Spinal cord (tissue), 3 donors: ENCODE data around the genes SBK1, IL27, RABEP2 and SPN.

DNA sequence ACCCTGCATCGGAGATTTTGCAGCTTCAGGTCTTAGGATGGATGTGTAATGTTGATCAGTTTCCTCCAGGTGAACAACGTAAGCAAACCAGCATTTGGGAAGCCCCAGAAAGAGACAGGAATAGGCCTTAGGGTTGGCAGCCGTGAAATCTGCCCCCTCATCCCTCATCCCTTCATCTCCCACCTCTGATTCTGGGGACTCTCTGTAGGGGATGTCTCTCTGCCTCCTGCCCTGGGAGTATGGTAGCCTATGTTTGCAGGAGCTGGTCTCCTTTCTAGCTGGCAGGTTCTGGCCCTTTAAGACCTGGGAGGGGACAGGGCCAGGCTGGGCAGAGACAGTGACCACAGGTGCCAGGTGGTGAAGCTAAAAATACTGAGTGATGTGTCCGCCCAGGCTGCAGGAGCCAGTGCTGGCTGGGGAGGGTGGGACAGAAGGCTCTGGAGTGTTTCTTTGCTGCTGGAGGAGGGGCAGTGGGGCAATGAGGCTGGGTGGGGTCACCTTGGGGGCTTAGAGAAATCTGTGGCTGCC is 30.6 kb upstream of the SBK1 start:
- PRO-cap, result no peak
- RAMPAGE, long total RNA, result no peak

GRCh38 chr16:28292266-28292919 is at the start of gene SBK1:
SBK1 (plus strand) TSS chr16:28292525.
- PRO-cap, result no peak
- RAMPAGE, long total RNA, result no peak

DNA sequence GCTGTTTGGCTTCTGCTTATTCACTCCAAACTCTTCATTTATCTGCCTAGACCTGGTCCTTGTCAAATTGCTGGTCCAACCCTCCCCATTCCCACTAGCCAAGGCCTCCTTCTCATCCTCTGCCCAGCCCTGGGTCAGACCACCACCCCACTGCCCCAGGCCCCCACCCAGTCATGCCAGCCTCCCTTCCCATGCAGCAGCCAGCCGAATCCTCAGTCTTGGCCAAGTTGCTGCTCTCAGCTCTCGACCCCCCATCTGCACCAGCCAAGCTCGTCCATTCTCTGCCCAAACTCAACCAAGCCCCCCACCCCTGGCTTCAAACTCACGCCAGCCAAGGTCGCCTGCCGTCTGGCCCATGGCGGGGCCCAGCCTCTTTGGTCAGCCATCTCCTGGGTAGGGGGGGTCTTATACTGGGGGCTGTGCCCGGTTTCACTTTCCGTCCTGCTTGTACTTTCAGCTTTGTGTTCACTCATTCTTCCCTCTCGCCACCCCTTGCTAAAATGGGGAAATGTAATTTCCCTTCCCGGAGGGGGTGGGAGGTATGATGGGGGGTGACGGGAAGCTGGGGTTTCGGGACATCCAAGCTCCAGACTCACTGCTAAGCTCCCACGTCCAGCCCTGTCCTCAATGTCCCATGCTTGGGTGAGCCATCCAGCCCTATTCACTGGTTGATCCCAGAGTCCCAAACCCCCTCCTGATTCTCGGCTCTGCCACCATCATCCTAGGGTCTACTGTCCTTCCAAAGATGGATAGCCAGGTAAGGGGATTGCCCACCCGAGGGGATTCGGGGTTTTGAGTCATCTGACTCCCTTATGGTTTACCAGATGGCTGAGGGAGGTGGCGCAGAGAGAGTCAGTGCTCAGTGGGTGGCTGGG is at the start of gene IL27:
Gene IL27, minus strand, starts transcription at position 380 of the 875 bp plus-strand sequence.
- PRO-cap, result no peak
- RAMPAGE, long total RNA, result no peak

DNA sequence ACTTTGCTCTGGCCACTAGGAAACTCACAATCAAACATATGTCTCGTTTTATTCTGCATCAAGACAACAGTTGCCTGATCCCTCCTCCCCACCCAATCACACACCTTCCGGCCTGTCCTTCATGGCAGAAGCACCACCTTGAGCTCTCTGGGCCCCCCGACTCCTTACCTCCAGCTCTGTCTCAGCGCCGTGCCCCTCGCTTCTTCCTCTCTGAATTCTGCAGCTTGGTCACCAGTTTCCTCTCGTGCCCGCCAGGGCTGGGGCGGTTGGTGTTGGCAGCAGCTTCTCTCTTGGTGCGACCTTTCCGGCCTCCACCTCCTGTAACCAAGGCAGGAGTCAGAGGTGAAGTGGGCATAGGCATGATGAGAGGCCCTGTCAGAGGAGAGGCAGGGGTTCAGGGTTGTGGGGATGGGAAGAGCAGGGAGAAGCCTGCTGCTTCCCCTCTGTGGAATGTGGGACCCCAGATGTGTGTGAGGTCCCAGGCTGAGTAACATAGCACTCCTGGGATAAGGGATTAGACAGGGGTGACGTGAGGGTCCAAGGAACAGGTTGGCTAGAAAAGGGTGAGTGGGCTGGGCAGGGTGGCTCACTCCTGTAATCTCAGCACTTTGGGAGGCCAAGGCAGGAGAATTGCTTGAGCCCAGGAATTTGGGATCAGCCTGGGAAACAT is 801 bp downstream of the NUPR1 start:
- PRO-cap, result no peak
- RAMPAGE, long total RNA, result no peak

GRCh38 chr16:28572999-28573430 is 19.3 kb downstream of the SGF29 start:
- PRO-cap, result no peak
- RAMPAGE, long total RNA, result no peak

DNA sequence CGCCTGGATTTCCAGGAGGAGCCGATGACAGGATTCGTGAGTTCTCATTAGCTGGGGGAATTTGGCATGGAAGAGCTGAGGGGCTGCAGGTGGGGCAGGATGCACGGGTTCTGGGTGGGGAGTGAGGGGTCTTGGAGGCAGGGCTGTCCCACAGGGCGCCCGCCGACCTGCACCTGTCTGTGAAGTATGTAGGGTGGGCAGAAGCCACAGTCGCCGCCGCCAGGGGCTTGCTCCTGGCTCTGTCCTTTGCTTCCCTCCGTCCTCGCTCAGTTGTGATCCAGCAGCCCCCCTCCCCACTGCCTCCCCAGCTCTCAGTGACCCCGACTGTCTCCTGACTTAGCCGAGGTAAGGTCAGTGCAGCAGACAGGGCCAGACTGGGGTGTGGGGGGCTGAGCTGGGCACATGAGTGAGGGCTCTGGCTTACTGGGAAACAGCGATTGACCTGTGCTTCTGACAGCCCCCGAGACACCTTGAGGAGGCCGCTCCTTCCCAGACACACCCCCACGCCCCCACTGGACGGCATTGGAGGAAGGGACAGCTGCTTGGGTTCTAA is 9.9 kb downstream of the TUFM start:
- PRO-cap, result no peak
- RAMPAGE, long total RNA, result no peak

DNA sequence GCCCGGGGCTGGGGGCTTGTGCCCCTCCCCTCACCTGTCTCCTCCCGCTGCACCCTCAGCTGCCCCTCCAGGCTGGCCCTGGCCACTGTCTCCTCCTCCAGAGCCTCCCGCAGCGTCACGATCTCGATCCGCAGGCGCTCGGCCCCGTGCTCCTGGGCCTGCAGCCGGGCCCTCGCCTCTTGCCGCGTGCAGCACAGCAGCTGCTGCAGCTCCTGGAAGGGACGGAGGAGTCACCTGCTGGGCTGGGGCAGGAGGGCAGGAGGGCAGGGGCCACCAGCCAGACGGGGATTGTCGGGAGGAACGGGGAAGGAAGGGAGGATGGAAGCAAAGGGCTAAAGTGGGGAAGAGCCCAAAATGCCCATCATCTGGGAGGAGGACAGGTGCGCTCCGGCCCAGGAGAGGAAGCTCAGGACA is 19.0 kb downstream of the RABEP2 start:
- PRO-cap, result no peak
- RAMPAGE, long total RNA, result no peak

DNA sequence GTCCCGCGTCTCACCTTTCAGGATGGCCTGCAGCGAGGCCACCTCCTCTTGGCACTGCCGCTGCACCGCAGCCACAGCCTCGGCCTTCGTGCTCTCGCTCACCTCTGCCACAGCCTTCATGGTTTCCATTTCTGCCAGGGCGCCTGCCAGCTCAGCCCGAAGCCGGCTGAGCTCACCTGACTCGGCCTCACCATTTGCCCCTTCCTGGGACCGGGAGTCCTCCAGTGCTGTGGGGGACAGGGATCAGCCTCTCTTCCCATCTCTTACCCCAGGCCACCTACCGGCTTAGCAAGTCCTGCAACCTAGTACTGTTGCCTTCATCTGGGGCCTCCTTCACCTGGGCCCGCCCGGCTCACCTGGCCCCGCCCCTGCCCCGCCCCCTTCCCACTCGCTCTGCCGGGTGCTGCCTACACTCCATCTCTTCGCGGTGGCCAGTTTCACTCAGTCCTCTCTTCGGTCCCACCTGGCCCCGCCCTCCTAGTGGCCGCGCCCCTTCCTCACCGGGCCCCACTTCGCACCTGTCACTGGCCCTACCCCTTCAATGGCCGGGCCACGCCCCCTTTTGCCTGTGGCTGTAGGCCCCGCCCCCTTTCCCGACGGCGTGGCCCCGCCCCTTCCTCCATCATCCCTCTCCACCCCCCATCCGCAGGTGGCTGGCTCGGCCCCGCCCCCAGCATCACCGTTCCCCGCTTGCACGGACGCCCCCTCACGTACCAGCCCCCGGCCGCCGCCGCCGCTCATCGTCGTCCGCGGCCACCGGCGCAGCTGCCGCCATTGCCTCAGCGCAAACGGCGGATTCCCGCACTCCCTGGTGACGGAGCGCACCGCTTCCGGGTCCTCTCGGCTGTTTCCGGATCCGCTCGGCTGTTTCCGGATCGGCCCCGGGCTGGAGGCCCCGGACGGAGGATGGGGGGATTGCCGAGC is at the start of gene RABEP2:
Gene RABEP2, minus strand, starts transcription at position 850 of the 924 bp plus-strand sequence.
- PRO-cap, result no peak
- RAMPAGE, long total RNA, result no peak

- PRO-cap, result no peak
- RAMPAGE, long total RNA, result no peak
Observed at GRCh38 chr16:28930596-28931247, 1.0 kb upstream of the CD19 start.

GRCh38 chr16:28932708-28932907 is 837 bp downstream of the CD19 start:
- PRO-cap, result no peak
- RAMPAGE, long total RNA, result no peak

DNA sequence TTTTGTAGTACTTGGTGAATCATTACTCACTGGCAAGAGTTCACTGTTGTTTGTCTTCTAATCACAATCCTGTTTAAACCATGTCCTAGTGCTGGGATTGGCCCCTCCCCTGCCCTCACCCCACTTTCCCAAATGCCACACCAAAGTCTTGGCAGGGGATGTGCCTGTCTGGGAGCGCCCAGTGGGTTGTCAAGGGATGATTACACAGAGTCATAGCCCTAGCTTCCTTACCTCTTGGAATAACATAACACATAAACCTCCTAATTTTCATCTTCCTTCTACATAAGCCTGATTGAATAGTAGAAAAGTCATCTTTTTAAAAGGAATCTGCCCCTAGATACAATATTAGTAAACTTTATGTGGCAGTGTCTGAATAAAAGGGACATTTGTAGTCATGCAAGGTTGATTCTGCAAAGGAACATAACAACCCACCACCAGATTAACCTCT is 187.6 kb downstream of the LAT start:
- PRO-cap, result no peak
- RAMPAGE, long total RNA, result no peak

DNA sequence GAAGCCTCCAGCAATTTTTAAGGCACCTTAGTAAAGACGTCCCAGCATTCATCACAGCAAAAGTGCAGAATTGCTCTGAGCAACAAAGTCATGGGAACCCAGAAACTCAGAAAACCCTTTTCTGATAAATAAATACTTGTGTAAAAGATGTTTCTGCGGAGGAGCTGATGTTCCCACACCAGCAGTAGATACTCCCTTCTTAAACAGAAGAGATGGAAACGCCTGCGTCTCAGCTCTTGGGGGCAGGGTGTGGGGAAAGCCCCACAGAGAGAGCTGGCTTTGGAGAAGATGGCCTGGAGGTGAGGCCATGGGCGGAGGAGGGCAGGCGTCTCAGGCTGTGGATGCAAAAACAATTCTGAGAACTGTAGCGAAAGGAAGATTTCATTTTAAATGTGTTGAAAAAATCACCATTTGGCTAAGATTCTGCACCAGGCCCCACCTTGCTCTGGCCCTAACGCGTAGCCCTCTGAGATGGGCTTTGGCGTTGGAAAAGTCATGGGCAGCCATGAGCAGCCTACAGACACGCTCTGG is 201.0 kb downstream of the LAT start:
- PRO-cap, result no peak
- RAMPAGE, long total RNA, result no peak

GRCh38 chr16:29186548-29187202 is 201.8 kb downstream of the LAT start:
- PRO-cap, result no peak
- RAMPAGE, long total RNA, result no peak

- PRO-cap, result no peak
- RAMPAGE, long total RNA, result no peak
Observed at GRCh38 chr16:29231145-29231733, 175.3 kb downstream of the NPIPB11 start.

GRCh38 chr16:29262662-29263149 is 143.8 kb downstream of the NPIPB11 start:
- PRO-cap, result no peak
- RAMPAGE, long total RNA, result no peak

GRCh38 chr16:29300220-29300695 is 106.3 kb downstream of the NPIPB11 start:
- PRO-cap, result no peak
- RAMPAGE, long total RNA, result no peak

DNA sequence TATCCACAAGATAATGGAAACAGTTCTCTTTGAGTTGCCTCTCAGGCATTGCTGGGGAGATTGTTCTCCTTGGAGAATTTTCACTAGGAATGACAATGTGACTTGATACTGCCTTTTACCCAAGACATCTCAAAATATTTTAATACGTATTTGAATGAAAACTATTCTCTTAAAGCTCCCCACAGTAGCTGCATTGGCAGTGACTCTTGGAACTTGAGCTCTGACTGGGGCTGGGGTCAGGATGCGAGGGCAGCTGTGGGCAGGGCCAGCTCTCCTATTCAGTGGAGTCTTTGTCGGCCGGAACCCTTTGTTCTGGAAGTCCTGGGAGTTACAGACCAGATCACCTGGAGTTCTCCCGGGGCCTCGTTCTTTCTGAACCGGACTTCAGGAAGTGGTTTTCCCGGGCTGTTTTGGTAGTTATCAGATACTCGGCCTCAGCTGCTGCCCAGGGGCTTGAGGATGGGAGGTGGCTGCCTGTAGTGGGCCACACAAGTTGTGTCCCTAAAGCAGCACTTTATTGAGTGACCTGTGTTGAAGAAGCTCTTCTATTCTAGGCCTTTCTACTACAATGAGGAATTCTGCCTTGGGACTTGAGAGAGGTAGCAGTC is 84.9 kb downstream of the NPIPB11 start:
- PRO-cap, result no peak
- RAMPAGE, long total RNA, result no peak

DNA sequence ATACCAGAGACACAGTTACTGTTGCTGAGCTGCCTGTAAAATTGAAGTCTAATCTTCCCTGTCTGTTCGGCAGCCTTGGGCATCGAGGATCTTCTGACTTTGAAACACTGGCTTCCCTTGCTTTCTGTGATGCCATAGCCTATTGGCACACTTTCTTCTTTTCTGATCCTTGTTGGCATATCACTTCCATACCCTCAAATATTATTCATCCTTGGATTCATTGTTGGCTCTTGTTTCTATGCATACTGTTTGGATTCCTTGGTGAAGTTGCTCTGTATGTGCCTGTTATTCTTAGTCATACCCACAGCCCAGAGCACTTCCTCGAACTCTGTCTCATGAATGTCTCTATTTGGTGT is 63.7 kb downstream of the NPIPB11 start:
- PRO-cap, result no peak
- RAMPAGE, long total RNA, result no peak

DNA sequence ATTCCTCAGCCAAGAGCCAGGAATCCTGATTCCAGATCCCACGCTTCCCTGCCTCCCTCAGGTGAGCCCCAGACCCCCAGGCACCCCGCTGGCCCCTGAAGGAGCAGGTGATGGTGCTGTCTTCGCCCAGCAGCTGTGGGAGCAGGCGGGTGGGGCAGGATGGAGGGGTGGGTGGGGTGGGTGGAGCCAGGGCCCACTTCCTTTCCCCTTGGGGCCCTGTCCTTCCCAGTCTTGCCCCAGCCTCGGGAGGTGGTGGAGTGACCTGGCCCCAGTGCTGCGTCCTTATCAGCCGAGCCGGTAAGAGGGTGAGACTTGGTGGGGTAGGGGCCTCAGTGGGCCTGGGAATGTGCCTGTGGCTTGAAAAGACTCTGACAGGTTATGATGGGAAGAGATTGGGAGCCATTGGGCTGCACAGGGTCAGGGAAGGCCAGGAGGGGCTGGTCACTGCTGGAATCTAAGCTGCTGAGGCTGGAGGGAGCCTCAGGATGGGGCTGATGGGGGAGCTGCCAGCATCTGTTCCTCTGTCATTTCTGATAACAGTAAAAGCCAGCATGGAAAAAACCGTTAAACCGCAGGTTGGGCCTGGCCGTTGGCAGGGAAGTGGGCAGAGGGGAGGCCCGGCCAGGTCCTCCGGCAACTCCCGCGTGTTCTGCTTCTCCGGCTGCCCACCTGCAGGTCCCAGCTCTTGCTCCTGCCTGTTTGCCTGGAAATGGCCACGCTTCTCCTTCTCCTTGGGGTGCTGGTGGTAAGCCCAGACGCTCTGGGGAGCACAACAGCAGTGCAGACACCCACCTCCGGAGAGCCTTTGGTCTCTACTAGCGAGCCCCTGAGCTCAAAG is at the start of gene SPN:
Gene SPN, plus strand, starts transcription at position 228 of the 838 bp plus-strand sequence.
- PRO-cap, result no peak
- RAMPAGE, long total RNA, result no peak

- PRO-cap, result no peak
- RAMPAGE, long total RNA, result no peak
Observed at GRCh38 chr16:29666959-29667750, 4.1 kb downstream of the SPN start.